Fibroblast of the aortic adventitia (primary cell): ENCODE measurements around a stretch of chr1.

- CAGE, long polyA plus RNA, result no peak
Measured at GRCh38 chr1:225819384-225819872, 9.5 kb downstream of the EPHX1 start.

DNA sequence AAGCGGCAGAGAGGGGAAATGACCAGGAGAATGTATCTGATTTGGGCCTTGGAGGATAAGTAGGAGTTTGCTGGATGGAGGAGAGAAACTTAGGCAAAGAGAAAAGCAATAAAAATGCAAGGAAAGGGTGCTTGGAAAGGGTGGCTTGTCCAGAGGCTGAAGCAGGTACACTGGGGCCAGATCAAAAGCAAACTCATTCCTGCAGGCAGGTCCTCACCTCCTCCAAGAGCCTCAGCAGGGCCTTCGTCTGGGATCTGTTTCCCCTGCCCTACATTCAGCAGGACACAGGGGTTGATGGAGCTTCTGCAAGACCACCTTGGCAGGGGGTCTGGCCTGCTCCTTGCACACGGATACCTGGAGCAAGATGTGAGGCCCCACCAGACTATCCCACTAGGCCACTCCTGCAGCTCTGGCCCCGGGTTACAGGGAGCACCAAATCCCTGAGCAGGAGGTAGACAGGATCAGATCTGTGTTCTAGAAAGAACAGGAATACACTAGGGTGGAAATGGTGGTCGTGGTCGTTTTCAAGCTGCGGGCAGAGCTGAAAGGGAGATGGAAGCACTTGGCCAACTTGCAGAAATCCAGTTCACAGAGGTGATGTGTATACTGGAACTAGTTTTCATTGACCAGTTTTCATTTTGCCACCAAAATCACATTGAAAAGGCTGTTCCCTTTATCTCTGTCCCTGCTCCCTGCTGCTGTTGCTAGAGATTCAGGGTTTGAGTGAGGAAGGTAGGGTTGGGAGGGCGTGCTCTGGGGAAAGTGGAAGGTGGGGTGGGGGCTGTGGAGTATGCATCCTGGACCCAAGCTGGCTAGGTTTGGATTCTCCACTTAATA is 33.5 kb downstream of the EPHX1 start:
- CAGE, long polyA plus RNA, result no peak

DNA sequence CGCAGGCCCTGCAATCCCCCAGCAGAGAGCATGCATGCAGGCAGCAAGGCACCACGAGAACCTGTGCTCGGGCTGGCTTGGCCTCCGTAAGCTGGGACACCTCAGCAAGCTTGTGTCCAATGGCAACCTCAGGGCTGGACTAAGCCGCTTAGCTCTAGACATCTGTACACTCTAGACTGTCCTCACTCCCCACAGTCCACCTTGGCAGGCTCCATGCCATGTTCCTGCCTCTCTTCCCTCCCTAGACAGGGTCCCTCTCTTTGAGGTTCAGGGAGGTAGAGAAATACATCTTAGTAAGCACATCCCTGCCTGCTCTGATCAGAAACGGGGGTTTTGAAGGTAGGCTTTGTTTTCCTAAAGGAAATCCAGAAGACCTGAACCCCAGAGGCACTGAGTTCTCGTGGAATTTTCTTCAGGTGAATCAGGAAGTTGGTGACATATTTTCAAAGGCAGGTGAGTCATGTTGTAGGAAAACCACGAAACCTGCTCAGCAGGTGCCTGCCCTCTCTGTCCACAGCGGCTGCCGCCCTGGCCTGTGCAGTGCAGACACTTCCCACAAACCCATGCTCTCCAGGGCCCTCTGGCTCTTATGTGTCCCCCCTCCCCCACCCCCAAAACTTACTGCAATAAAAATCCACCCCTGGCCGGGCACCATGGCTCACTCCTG is 6.9 kb downstream of the TMEM63A start:
- CAGE, long polyA plus RNA, result no peak

- CAGE, long polyA plus RNA, result no peak
Measured at GRCh38 chr1:225987819-225988555, 11.2 kb downstream of the SDE2 start.

GRCh38 chr1:226060944-226061319 is 1.6 kb upstream of the H3-3A start:
- CAGE, long polyA plus RNA, result no peak

DNA sequence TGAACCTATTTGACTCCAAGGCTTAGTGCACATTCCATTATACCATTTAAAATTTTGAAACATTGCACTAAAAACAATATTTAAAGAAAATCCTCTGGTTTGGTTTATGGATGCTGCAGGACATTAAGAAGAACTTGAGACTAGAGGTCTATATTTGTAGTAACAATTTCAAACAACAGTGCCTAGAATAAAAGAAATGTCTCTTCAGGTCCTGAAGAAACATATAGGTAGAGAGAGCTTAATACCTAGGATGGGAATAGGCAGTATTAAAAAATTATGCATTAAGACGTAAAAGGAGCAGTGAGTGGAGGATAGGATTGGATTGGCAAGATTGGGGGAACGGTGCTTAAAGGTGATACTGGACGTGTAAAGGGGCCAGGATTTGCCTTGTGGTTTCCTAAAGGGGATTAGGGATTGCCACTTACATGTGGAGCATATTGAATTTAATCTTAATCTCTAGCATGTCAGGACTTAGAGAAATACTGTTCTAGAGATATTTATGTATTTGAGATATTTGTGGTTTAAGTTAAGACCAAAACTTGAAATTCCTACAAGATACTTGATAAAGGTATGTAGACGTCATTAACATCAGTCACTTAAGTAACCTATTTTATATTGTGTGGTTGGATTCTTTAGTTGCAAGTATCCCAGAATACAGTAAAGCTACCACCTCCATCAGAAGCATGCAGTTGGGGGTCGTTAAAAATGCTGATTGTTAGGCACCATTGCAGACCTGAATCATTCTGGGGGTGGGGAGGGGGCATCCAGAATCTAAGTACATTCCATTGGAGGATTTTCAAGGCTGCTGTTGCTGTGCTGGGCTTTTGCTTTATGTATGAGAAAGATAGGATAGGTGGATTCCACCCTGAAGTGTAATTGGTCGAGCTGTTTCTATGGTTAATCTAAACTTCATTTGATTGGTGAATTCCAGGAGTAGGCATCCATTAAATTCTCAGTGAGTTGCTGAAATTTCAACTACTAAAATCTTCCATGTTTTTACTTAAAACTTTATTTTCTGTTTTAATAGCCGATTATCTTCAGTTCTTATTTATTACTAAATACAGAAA is 3.8 kb downstream of the H3-3A start:
- CAGE, long polyA plus RNA, result no peak

DNA sequence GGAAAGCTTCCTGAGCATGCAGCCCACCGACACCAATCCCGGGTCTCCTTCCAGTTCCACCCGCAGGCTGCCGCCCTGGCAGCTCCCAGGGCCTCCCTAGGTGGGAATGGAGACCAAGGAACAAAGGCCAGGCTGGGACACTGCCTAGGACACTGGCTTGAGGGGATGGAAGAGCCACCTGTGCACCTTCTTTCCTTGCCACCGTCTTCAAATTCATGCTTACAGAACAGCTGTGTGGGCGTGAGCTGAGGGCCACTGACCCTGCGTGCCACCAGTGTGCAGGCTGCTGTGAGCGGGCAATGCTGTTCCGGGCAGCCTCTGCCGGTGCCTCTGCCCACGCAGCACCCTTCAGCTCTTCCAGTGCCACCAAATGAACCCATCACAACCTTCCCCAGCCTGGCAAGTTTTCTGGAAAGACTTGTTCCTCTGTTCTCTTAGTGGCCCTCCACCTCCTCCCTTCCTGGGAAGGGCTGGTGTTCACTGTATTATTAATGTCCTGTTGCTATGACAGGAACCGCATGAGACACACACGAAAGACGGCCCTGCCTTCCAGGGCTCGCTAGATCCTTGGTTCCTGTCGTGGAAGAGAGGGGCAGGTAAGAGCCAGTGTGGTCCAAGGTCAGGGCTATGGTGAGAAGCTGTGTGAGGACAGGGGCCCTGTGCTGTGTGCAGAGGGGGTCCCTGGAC is 53.5 kb downstream of the ACBD3 start:
- CAGE, long polyA plus RNA, result no peak

DNA sequence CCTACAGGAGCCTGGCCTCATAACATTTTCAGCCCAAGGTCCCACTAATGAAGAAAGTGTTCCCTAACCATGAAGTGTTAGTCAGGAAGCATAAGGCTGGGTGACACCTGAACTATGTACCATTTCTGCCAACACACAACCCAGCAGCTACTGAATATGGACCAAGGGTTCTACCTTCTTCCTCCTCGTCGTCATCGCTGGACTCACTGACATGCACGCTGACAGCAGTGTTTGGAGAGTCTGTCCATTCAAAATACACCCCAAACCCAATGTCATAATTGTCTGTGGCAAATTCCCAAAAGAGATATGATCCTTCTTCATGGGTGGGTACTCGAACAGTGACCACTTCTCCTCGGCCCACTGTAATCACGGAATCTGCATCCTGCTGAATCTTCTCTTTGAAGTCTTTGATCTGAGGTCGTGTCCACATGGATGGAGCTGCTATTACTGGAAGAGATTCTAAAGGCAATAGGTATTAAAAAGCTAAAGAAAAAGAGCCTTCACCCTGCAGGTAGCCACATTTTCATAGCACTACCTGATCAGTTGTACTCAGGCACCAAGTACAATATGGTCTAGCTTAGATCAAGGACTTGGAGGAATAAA is 34.3 kb downstream of the ACBD3 start:
- CAGE, long polyA plus RNA, result no peak

GRCh38 chr1:226154423-226155087 is 32.0 kb downstream of the ACBD3 start:
- CAGE, long polyA plus RNA, result no peak

DNA sequence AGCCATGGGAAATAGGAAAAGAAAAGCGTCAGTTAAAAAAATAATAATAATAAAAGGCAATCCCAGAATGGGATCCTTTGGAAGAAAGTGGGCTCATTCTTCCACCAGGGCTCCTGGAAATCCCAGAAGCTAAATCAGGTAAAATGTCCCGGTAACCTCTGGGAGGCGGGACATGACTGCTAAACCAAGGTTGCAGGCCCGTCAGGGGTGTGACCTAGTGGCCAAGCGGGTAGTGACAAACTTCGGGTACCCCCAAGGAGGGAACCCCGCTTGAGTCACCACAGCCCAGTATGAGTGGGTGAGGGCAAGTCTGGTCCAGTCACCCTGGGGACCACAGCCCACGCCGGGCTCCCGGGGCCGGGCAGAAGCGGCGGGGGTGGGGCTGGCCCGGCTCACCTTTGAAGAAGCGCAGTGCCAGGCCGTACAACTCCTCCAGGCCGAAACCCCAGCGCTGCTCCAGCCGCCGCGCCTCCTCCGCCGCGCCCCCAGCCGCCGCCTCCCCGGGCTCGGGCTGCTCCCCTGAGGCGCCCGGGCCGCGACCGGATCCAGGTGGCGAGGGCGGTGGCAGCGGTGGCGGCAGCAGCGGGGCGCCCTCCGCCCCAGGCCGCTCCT is 441 bp downstream of the ACBD3 start:
- CAGE, long polyA plus RNA, result no peak

DNA sequence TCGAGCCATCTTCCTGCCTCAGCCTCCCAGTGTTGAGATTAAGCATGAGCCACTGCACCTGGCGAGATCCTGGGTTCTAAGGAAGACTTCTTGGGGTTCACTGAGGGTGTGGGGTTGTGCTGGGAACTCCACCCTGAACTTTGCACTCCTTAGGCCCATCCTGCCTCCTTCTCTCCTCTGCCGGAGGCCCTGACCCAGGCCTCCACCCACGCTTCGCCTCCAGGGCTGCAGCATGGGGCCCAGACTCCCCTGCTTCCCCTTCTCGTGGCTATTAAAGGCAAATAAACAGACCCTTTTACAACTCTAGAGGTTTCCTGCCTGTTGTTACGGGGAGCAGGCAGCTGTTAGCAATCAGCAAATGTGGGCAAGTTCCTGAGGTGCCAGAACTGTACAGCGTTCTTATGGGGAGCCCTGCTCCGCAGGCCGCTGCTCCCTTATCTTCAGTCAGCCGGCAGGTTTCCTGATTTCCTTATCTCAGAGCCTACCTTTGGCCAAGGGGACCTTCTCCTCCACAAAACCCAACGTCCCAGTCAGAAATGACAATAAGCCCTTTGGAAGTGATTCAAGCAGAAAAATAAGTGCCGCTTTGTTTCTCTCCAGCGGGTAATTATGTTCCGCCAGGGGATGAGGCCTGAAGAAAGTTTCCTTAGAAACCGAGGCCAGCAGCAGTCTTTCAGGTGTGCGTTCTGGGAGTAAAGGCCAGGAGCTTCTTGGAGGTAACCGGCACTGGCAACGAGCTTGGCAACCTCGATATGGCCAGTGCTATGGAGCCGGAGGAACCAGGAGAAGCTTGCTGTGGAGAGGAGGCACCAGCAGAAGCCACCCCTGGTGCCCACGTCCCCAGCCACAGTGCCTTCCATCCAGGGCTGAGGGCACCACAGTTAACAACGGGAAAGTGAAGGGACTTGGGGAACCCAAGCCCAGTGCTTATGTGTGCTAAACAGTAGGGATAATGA is 41.2 kb upstream of the LIN9 start:
- CAGE, long polyA plus RNA, result no peak

- CAGE, long polyA plus RNA, result no peak
Measured at GRCh38 chr1:226390152-226390728, 17.7 kb downstream of the PARP1 start.

GRCh38 chr1:226425635-226426074 is 17.8 kb upstream of the PARP1 start:
- CAGE, long polyA plus RNA, result no peak

DNA sequence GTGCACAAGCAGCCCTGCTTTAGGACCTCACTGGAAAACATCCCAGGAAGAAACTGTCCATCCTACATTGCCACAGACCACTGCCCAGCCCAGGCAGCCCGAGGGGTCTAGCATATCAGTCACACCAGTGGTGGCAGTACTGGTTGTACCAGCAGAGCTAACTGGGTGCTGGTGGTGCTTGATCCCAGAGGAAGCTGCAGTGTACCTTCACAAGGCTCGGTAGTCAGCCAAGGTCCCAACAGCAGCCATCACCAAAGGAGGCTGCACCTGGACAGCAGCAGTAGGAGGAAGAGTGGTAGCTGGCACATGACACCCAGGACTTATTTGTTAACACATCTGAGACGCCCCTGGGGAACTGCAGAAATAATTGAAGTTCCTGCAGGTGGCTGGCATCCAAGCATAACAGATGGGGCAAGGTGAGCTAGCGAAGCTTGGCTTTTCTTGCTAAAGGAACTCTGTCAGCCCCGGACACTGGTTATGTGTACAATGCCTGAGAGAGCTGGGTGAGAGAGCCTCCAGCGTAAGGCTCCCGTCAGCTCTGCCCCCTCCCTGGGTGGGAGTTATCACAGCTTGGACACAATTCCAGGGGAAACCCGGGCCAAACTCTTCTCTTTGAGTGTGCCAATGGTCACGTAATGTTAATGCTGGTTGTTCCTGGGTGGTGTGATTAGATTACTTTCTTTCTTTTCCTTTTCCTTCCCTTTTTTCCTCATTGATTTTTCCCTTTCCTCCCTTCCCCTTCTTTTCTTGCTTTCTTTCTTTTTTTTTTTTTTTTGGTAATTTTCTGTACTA is 29.0 kb upstream of the PARP1 start:
- CAGE, long polyA plus RNA, result no peak

DNA sequence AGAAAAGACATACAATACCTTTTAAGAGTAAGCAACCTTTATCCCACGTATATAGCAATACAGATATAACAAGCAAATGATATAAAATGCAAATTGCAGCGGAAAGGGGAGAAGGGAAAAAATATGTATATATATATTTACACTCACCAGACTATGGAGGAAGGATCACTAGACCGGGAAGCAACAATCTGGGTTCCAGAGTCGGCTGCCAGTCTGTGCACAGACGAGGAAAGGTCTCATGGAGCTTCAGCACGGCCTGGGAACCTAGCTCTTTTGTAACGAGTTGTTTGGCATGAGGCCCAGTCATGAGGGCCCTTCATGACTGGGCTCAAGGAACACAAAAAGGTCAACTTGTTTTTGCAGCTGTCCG is 6.1 kb upstream of the STUM start:
- CAGE, long polyA plus RNA, result no peak

DNA sequence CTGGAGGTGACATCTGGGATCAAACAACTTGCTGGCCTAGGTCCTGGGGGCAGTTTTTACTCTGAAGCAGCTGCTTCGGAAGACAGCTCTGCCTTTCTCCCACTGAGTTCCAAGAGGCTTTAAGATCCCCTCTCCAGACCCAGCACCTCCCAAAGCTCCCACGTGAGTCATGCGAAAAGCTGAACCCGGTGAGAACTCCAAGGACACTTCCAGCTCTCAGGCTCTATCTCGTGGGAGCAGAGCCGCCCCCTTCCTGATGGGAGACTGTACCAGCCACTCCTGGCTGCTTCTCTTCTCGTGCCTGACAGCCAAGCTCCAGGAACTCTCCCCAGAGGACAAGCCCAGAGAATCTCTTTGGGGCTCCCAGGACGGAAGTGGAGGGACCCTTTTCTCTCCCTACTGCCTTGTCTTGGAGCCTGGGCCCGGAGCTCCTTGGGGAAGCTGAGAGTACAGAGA is 40.5 kb downstream of the STUM start:
- CAGE, long polyA plus RNA, result no peak

GRCh38 chr1:226604722-226605339 is 56.3 kb downstream of the STUM start:
- CAGE, long polyA plus RNA, result no peak

GRCh38 chr1:226690338-226691197 is 48.5 kb downstream of the ITPKB start:
- CAGE, long polyA plus RNA, result no peak

- CAGE, long polyA plus RNA, result no peak
Measured at GRCh38 chr1:226722929-226723646, 16.0 kb downstream of the ITPKB start.

DNA sequence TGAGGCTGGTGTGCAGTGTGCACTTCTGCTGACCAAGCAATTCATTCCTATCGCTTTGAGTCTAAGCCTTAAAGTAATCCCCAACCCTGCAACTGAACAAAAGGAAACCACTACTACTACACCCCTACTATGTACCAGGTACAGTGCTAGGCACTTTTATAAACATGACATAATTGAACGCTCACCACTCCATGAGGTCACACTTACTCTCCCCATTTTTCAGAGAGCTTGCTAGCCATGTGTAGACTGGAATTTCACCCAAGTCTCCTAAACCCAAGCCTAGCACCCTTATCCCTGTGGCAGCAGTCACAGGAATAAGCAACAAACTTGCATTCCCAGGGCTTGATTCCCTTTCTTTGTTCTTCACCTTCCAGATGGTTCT is 10.5 kb downstream of the ITPKB start:
- CAGE, long polyA plus RNA, result no peak